Adrenal gland (tissue), 7 donors: ENCODE results near the genes MAML2, PGR and MMP7.

DNA sequence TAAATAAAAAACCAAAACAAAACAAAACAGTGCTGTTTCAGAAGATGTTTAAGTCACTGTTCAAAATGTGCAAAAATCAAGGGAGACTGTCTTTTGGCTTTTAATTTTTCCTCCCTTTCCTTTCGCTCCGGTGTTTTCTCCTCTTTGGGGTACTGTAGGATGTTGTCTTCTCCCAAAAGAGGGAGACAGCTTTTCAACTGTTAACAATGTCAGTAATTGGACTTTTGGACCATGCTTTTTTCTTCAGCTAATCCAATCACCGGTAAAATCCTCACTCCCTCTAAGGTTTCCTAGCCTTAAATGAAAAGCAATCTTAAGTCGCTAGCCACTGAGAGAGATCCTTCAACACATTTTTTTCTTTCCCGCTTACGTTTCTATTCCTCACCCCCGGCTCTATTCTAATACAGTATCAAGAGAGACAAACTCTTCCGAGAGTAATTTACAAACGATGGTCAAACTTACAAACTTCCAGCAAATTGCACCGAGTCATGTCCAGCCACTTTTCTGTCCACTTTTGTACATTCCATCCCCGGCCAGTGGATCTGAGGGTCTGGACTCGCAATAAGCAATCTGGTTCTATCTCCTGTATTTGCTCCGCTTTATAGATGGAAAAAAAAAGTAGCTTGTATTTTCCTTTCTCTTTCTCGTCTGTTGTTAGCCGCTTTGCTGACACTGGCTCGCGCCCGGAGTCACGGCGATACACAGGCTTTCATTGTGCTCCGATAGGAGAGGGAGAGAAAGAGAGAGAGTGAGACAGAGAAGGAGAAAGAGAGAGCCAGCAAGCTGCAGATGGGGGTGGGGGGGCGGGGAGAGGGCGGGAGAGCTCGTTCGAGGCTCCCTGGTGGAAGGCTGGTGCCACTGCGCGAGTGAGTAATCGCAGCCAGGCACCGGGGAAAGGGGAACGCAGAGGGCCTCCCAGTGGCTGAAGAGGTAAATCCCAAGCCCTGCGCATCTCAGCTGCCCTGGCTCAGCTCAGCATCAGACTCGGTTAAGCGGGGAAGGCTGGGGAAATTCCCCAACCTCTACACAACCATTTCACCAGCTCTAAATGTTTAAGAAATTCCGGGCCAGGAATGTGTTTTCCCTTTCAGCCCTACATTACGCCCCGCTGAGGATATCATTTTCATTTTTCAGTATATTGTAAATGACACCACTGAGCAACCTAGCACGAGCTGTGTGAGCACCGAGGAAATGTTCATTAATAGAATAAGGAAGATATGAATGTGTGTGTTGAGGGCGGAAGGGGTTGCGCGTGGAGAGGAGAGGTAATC, at the start of gene MAML2:
Gene MAML2, minus strand, starts transcription at position 750 of the 1,271 bp plus-strand sequence.
- PRO-cap, 3 experiments = peak in 3 of 3 experiments; most common plus-strand start position 316 of the sequence (in 1); most common minus-strand start position 572 of the sequence (in 3)
- RAMPAGE, long total RNA, 4 experiments = start-site peak on the minus strand in 3 of 4 experiments, centred at positions 585 to 744 of the sequence, 100 to 190 reads per replicate
- RRBS = 0% methylated on average over 3 of the region's 41 CpGs

DNA sequence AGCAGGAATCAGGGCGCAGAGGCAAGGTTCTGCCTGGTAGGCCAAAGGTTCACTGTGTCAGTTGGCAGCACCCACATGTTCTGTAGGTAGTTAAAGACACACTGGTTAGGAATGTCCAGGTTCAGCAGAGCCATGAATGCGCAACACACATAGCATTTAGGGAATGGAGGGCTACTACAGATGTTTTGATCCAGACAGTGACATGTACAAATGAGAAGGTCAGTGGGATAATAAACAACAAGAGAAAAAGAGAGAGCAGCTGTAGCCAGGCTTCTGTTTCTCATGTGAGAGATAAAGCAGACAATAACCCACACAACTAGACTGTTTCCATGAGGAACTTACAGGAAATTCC, 56.2 kb upstream of the ARHGAP42 start:
- PRO-cap, 3 experiments = no peak in any of the 3 experiments
- RAMPAGE, long total RNA, 4 experiments = no peak in any of the 4 experiments
- RRBS = no CpG with 5 or more reads among the region's 2 CpGs

- PRO-cap, 3 experiments = no peak in any of the 3 experiments
- RAMPAGE, long total RNA, 4 experiments = no peak in any of the 4 experiments
- RRBS = no CpG with 5 or more reads among the region's 8 CpGs
Observed at GRCh38 chr11:100632610-100633540, 54.2 kb upstream of the ARHGAP42 start.

DNA sequence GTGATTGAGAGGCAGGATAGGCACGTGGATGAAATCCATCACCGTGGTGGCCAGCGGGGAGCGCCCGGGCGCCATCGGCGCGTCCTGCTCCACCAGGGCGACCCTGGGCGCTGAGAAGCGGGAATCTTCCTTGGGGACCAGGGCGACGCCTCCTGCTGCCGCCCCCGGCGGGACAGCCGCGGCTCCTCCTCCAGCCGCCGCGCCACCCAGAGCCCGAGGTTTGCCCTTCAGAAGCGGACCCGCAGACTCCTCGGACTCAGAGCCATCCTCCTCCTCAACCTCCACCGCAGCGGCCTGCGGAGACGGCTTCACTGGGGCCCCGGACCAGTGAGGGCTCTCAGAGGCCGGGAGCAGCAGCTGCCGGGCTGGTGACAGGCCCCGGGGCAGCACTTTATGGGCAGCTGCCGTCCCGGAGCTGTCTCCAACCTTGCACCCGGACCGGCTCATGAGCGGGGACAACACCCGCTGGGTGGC, 1.4 kb downstream of the PGR start:
- PRO-cap, 3 experiments = peak in 1 of 3 experiments; most common plus-strand start position 230 of the sequence (in 1)
- RAMPAGE, long total RNA, 4 experiments = start-site peak on the minus strand in 2 of 4 experiments, centred at positions 106 to 137 of the sequence, 12 to 22 reads per replicate
- RRBS = 4% methylated on average over 13 of the region's 40 CpGs

DNA sequence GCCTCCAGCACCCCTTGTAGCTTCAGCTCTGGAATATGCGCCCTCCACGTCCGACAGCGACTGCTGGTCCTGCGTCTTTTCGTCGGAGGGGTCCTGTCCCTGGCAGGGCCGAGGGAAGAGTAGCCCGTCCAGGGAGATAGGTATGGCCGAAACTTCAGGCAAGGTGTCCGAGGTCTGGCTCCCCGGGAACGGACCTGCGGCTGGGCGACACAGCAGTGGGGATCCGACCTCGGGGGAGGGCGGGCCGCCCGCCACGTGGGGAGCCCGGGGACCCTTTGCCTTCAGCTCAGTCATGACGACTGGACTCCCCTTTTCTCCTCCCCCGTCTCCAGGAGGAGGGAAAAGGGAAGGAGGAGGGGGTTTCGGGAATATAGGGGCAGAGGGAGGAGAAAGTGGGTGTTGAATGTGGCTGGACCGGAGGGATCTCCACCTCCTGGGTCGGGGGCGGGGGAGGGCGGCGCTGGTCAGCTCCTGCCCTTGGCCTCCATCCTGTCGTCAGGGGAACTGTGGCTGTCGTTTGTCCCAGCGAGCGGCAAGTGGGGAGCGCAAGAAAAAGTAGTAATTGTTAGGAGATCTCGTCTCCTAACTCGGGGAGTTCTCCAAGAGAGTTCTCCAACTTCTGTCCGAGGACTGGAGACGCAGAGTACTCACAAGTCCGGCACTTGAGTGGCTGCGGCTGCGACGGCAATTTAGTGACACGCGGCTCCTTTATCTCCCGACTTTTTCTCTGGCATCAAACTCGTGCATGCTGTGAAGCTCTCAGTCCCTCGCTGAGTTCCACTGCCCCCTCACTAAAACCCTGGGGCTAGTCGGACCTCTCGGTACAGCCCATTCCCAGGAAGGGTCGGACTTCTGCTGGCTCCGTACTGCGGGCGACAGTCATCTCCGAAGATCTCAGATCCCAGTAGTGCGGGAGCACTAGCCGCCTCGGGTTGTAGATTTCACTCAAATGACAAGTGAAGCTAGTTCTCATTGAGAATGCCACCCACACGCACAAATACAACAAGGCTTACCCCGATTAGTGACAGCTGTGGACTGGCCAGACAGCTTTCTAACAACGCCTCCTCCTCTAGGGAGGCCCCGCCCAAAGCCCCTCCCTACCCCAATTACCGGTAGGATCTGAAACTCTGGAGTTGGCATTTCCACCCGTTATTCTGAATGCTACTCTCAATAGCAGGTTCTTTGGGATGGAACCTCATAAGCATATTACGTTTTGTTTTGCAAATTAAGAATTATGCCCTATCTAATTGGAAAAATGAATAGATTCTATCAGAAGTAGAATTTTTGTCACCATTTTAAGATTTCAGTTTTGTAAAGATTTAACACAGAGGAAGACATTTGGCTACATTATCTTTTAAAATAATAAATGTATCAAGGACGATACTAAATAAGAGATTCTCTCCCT, at the start of gene PGR:
Gene PGR, minus strand, starts transcription at position 1,037 of the 1,405 bp plus-strand sequence.
- PRO-cap, 3 experiments = peak in 3 of 3 experiments; most common minus-strand start position 950 of the sequence (in 2)
- RAMPAGE, long total RNA, 4 experiments = start-site peak on the minus strand in 1 of 4 experiments, centred at positions 312 to 1,018 of the sequence, 5 to 15 reads per replicate
- RRBS = 3% methylated on average over 9 of the region's 66 CpGs

DNA sequence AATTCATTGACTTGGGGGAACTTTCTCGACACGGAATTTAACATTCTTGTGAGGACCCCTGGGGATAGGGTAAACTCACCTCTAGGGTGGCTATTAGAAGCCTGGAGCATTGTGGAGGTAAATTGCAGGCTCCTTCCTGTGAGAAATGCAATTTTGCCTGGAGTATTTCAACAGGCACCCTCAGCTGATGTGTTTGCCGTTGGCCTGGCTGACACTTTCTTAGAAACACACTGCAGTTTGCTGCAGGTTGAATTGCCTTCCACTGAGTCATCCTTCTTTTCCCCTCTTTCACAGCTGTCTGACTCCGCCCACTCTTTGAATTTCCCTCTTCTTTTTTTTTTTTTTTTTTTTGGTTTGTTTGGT, 152.8 kb downstream of the TRPC6 start:
- PRO-cap, 3 experiments = no peak in any of the 3 experiments
- RAMPAGE, long total RNA, 4 experiments = no peak in any of the 4 experiments
- RRBS = no CpG with 5 or more reads among the region's 4 CpGs

- PRO-cap, 3 experiments = no peak in any of the 3 experiments
- RAMPAGE, long total RNA, 4 experiments = no peak in any of the 4 experiments
- RRBS = no CpG with 5 or more reads among the region's 5 CpGs
Observed at GRCh38 chr11:102113777-102114361, 3.6 kb downstream of the YAP1 start.

DNA sequence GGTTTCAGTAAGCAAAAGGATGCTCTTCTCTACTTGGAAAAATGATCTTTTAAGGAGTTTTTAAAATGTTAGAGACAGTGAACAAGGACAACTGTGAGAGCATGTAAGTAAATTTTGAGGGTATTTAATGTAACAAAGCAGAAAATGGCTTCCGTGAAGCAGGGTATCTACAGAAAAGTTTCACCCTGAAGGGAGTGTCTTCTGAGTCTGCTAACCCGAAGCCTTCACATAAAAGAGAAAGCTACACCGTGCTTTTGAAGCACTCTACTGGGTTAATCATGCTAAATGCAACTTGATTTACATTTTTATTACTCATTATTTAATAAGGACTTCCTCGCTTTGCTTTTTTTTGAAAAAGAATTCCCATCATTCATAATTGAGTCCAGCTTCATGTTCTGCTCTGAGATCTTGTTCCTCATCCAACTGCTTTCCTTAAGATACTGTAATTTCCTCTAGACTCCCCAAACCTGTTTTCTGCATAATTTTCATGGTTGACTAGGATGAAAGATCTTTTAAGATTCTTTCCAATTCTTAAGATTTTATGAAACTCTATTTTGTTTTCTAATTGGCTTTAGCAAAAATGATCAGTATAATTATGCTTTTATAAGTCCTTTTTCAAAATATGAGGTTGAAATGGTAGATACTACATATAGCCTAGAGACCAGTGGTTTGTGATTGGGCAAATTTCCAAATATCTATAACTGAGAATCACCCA, 56.3 kb downstream of the YAP1 start:
- PRO-cap, 3 experiments = no peak in any of the 3 experiments
- RAMPAGE, long total RNA, 4 experiments = no peak in any of the 4 experiments
- RRBS = no CpG with 5 or more reads among the region's 4 CpGs

GRCh38 chr11:102186938-102187849, 76.9 kb downstream of the YAP1 start:
- PRO-cap, 3 experiments = no peak in any of the 3 experiments
- RAMPAGE, long total RNA, 4 experiments = start-site peak on the plus strand in 1 of 4 experiments, at chr11:102187056-102187444 at its widest, 7 reads per replicate
- RRBS = no CpG with 5 or more reads among the region's 11 CpGs

DNA sequence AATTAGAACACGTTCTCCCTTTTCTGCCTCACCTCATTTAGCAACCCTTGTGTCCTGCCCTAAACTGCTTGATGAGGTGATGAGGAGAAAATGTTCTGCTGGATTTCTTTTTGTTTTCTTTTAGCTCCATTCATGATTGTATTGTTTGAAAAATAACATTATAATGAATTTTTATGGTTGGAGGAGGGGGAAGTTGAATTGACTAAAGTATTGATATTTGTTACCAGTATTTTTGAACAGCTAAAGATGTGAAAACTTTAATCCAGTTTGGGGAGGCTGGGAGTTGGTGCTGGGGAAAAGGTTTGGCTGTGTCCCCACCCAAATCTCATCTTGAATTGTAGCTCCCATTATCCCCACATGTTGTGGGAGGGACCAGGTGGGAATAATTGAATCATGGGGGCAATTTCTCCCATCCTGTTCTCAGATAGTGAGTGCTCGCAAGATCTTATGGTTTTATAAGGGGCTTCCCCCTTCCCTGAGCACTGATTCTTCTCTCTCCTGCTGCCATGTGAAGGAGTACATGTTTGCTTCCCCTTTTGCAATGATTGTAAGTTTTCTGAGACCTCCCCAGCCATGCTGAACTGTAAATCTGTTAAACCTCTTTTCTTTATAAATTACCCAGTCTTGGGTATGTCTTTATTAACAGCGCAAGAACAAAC, 85.1 kb downstream of the YAP1 start:
- PRO-cap, 3 experiments = no peak in any of the 3 experiments
- RAMPAGE, long total RNA, 4 experiments = no peak in any of the 4 experiments
- RRBS = no CpG with 5 or more reads among the region's 3 CpGs

GRCh38 chr11:102197704-102198156, 87.5 kb downstream of the YAP1 start:
- PRO-cap, 3 experiments = no peak in any of the 3 experiments
- RAMPAGE, long total RNA, 4 experiments = no peak in any of the 4 experiments
- RRBS = no CpG with 5 or more reads among the region's 2 CpGs

GRCh38 chr11:102322591-102323113, 5.4 kb downstream of the BIRC3 start:
- PRO-cap, 3 experiments = no peak in any of the 3 experiments
- RAMPAGE, long total RNA, 4 experiments = no peak in any of the 4 experiments
- RRBS = no CpG with 5 or more reads among the region's 2 CpGs

GRCh38 chr11:102347522-102348598, 846 bp downstream of the BIRC2 start:
- PRO-cap, 3 experiments = peak in 3 of 3 experiments; most common plus-strand start chr11:102347995 (in 3); most common minus-strand start chr11:102347810 (in 2)
- RAMPAGE, long total RNA, 4 experiments = no peak in any of the 4 experiments
- RRBS = 6% methylated on average over 3 of the region's 28 CpGs

DNA sequence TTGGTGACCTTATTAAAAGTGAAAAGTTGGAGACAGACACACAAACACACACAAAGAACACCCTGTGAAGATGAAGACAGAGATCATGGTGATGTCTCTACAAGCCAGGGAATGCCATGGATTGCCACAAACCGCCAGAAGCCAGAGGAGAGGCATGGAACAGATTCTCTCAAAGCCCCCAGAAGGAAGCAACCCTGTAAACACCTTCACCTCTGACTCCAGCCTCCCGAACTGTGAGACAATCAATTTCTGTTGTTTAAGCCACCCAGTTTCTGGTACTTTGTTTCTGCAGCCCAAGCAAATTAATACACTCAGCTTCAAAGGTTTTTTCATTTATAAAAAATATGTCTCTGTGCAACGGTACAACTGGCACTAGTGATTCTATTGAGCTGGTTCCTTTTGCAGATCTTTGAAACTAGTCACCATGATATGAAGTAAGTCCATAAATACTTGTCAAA, 44.9 kb downstream of the TMEM123 start:
- PRO-cap, 3 experiments = no peak in any of the 3 experiments
- RAMPAGE, long total RNA, 4 experiments = no peak in any of the 4 experiments
- RRBS = no CpG with 5 or more reads among the region's 3 CpGs

DNA sequence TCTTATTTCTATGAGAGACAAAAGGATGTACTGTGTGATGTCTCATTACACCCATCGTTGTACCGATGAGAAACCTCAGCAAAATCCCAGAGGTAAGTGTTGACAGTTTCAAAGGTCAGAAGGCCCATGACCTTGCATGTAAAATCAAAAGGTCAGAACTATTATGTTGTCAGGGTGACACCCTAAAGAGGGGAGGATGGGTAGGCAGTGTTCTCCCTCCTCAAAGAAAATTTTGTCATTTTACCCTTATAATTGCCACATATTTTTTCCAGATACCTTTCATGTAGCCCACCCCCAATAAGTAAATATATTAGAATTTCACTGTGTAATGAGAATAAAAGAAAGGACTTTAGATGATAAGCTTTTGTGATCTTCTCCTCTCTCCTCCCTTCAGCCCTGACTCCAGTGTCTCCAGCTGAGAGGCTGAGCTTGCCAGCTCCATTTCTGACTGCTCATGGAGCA, 8.5 kb upstream of the TMEM123 start:
- PRO-cap, 3 experiments = no peak in any of the 3 experiments
- RAMPAGE, long total RNA, 4 experiments = no peak in any of the 4 experiments
- RRBS = no CpG with 5 or more reads among the region's 2 CpGs

DNA sequence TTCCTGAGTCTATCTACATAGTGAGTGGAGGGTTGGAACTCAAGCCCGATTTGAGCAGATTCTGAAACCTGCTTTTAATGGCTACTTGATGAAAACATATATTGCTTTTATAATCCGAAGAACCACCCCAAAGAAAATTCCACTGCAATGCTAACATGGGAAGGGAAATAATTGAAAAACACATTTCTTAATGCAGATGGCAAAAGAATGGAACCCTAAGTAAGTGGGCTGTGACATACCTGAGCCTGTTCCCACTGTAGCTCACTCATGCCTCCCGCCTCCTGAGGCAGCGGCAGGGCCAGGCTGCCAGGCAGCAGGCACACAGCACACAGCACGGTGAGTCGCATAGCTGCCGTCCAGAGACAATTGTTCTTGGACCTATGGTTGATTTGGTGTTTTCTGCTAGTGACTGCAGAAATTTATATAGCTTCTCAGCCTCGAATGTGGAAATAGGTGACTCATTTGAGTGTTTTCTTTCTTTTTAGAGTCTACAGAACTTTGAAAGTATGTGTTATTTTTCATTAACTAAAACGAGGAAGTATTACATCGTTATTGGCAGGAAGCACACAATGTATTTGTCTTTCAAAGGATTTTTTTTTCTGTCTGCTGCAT, at the start of gene MMP7:
Gene MMP7, minus strand, starts transcription at position 394 of the 612 bp plus-strand sequence.
- PRO-cap, 3 experiments = no peak in any of the 3 experiments
- RAMPAGE, long total RNA, 4 experiments = no peak in any of the 4 experiments
- RRBS = no CpG with 5 or more reads among the region's 10 CpGs

GRCh38 chr11:102607041-102607617, 18.0 kb downstream of the MMP20 start:
- PRO-cap, 3 experiments = no peak in any of the 3 experiments
- RAMPAGE, long total RNA, 4 experiments = no peak in any of the 4 experiments
- RRBS = no CpG with 5 or more reads among the region's 7 CpGs

DNA sequence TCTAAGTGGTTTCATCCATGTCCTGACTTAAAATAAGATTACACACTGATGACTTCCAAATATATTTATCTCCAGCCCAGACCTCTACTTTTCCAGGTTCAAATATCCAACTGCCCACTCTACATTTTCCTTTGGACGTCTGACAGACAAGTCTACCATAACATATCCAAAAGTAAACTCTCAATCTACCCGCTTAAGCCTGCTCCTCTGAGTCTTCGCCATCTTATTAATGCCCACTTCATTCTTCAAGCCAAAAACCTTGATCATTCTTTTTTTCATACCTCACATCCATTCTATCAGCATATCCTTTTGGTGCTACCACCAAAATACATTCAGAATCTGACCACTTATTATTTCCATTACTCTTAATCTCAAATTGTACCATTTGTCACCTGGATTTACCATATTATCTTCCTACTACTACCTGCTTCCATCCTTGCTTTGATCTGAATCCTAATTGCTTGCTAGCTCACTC, 36.2 kb downstream of the DCUN1D5 start:
- PRO-cap, 3 experiments = no peak in any of the 3 experiments
- RAMPAGE, long total RNA, 4 experiments = no peak in any of the 4 experiments
- RRBS = no CpG with 5 or more reads among the region's 3 CpGs

- PRO-cap, 3 experiments = peak in 1 of 3 experiments; most common plus-strand start chr11:103753222 (in 1)
- RAMPAGE, long total RNA, 4 experiments = no peak in any of the 4 experiments
- RRBS = no CpG with 5 or more reads among the region's 4 CpGs
Observed at GRCh38 chr11:103753000-103753427, 283.4 kb upstream of the DDI1 start.

DNA sequence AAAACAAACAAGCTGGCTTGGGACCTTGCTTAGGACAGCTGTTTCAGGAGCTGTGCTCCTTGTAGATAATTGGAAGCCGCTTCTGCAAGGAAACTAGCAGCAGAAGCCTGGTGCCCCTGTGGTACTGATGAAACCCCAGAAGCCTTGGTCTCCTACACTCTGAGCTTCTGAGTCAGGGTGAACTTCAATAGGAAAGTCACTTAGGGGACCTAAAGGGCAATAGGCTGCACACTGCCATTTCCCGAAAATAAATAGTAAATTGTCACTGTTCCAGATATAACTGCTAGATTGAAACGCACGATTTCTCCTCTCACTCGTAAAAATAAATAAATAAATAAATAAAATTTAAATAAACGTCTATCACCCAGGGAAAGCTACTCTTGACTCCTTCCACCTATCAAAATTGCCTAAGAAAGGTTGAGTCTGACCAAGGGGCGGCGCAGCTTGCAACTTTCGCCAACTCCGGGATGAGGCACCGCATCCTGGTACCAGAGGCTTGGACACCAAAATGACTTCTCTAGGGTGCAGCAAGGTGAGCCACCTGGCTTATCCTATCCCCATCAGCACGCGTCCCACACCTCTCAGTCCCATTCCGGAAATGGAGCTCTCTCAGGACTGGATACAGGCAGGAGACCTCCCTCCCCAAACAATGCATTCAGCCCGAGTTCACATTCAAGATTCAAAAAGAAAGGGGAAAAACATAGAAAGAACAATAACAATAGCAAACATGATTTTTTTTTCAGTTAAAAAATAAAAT, 733 bp downstream of the PDGFD start:
- PRO-cap, 3 experiments = peak in 3 of 3 experiments; most common plus-strand start position 480 of the sequence (in 2); most common minus-strand start position 126 of the sequence (in 2)
- RAMPAGE, long total RNA, 4 experiments = no peak in any of the 4 experiments
- RRBS = no CpG with 5 or more reads among the region's 15 CpGs